Skin of body (tissue), 2 donors: ENCODE measurements around the genes RAB5A and UBE2E1.

DNA sequence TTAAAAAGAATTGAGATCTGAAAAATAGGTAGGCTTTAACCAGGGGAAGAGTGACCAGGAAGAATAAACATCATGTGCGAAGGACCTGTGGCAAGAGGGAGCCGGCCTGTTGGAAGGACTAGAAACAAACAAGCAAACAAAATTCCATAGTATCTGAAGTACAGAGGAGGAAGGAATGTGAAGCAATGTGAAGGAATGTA is 84.5 kb upstream of the PLCL2 start:
- RAMPAGE, long total RNA = no peak

DNA sequence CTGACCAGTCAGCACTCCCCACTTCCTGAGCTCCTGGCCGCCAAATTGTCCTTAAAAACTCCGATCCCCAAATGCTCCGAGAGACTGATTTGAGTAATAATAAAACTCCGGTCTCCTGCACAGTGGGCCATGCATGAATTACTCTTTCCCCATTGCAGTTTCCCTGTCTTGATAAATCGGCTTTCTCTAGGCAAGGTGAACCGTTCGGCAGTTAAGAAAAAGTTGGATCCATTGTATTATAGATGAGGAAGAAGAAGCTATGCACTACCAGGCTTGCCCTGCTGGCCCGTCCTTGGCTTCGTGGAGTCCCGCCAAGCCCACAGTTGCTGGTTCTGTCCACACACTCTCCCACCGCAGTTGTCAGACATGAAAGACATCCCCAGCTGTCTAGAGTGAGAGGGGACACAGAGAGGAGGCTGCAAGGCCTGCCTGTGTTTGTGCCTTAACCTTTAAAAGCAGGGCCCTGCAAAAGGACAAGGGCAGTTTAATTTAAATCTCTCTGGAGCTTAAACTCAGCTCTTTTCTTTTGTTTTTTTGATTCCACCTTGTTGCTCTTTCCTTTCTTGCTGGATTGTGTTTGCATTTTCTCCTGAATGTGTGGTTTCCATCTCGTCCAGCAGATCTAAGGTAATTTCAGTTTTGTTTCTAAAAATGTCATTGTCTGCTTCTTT is 47.2 kb upstream of the PLCL2 start:
- RAMPAGE, long total RNA = no peak

GRCh38 chr3:16898862-16899563 is 14.3 kb downstream of the PLCL2 start:
- RAMPAGE, long total RNA = no peak

GRCh38 chr3:16900738-16901501 is 16.2 kb downstream of the PLCL2 start:
- RAMPAGE, long total RNA = no peak

GRCh38 chr3:16904920-16905553 is 20.3 kb downstream of the PLCL2 start:
- RAMPAGE, long total RNA = no peak

- RAMPAGE, long total RNA = no peak
Measured at GRCh38 chr3:16954075-16954301, 69.2 kb downstream of the PLCL2 start.

DNA sequence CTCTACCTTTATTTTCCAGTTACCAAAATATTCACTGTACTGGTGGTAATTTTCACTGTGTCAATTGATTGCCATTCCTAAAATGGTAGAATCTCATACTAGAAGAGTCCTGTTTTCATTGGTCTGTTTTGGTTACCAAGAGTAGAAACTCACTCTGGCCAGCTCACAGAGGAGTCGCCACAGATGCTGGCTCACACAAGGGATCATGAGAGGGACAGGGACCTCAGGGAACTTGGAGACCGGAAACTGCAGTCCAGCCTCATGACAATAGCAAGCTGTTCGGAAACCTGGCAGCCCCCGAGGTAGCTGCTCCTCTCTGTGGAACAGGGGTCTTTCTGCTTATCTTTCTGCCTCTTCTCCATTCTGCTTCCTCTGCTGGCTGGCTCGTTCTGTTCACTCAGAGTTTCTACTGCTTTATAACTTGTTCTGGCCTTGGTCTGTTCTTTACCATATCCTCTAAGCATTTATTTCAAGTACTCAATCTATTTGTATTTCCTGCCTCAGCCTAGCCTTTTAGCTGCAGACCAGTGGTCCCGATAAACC is 192.9 kb downstream of the PLCL2 start:
- RAMPAGE, long total RNA = no peak

DNA sequence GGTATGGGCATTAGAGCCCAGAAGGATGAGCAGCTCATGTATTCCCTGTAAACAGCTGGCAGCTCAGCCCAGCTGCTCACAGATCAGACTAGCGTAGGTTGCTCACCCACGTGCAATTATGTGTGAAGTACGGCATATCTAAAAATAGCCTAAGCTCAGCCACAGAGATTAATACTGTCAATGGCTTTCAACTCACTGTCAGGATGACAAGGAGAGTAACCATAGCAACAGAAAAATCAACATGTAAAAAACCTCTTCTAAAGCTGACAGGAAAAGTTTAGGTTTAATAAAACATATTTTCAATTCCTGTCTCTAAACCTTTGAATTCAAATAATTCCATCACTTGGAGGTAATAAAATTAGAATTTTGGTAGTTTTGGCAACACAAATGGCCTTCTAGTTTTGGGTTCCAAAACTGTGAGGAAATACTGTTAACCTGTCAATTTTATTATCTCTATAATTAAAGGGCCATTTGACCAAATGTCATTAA is 295.2 kb downstream of the PLCL2 start:
- RAMPAGE, long total RNA = no peak

- RAMPAGE, long total RNA = no peak
Measured at GRCh38 chr3:17239275-17239474, 354.4 kb downstream of the PLCL2 start.

GRCh38 chr3:17571466-17572193 is 170.8 kb downstream of the TBC1D5 start:
- RAMPAGE, long total RNA = no peak

GRCh38 chr3:17693231-17693872 is 49.1 kb downstream of the TBC1D5 start:
- RAMPAGE, long total RNA = no peak

DNA sequence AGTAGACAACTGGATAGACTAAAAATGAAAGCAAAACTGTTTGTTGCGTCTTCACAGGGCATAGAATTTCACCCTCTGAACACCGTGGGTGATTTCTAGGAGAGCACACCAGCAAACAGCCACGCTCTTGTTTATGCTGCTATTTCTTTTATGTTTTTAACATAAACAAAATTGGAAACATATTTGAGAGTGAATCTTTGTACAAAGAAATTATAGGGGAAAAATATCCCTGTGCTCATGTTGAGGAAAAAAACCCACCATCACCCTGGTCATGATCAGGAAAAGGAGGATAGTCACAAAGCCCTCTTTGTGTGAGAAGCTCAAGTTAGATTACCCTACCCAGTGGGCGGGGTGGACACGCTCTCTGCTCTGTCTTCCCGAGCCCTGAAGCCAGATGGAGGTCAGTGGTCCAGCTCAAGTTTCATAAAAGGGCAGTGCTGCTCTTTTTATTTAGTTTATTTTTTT is 313.3 kb downstream of the SATB1 start:
- RAMPAGE, long total RNA = no peak

DNA sequence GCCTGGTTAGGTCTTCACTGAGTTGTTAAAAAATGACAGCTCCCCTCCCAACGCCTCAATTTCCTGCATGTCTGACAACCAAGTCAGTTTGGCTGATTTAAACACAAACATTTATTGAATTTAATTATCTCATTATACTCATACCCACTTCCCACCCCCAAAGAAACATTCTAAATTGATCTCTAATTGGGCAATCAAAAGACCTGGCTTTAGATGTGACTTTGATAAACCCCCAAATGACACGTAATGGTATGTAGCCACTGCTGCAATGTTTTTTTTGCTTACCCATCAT is 28.3 kb downstream of the SATB1 start:
- RAMPAGE, long total RNA = no peak

DNA sequence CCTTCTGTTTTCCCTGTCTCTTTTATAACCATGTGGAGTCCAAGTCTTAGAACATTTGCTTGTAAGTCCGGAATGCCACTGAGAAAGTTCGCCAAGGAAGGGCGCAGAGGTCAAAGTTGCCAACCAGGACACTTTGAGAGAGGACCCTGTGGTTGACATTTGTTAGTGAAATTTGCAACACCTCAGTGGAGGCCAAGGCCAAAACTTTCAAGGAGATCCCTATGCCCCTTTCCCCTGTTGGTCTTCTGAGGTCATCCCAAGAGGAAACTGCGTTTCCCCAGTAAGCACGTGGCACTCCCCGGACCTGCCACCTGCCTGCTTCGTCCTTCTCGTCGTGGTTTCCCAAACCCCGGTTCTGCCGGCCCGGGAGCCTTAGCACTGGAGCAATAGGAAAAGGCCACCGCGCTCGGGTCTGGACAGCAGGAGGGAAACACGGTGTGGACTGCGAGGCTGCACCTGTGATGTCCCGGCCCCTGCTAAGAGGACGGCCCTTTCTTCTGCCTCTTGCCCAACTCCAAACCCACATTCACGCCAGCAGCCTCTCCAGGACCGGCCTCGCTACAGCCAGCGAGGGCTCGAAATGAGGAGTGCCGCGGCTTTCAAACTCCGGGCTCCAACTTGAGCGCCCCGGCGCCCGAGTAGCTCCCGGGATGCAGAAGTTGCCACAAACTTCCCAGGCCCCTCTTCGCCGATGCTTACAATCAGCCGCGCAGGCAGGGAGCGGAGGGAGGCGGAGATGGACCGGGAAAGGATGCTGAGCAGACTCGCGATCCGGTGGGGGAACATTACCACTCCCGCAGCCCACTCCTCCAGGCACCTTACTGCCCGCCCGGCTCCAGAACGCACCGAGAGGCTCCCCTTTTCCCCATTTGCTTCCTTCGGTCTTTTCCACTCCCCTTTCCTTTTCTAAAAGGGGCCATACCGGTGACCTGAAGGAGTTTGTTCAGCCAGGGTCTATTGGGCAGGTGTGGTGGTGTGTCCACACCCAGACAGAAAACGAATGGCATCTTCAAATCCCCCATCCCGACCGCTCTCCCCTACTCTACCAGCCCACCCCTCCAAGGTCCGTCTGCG is 18.5 kb upstream of the SATB1 start:
- RAMPAGE, long total RNA = no peak

GRCh38 chr3:19946770-19947609 is at the start of gene RAB5A:
RAB5A (plus strand) TSS chr3:19947097.
- RAMPAGE, long total RNA = no peak

- RAMPAGE, long total RNA = no peak
Measured at GRCh38 chr3:20114525-20115093, 71.4 kb downstream of the SGO1 start.

DNA sequence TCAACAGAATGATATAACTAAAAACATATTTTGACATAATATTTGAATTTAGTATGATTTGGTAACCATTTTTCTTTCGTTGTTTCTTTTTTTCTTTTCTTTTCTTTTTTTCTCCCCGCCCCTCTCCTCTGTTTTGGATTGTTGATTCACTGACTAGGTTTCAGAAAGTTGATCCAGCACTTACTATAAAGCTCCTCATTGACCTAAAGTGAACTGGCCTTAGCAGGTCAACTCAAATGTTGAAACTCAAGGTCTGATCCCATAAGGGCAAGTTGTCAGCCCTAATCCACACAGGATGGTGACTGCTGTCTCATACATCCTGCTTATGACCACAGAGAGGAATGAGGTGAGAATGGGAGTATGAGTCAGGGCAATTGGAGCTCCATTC is 78.9 kb downstream of the ZNF385D start:
- RAMPAGE, long total RNA = no peak

GRCh38 chr3:23551176-23551808 is 254.5 kb upstream of the UBE2E1 start:
- RAMPAGE, long total RNA = no peak

- RAMPAGE, long total RNA = no peak
Measured at GRCh38 chr3:23805242-23806417, at the start of gene UBE2E1. UBE2E1 (plus strand) TSS chr3:23805955.

- RAMPAGE, long total RNA = no peak
Measured at GRCh38 chr3:23859100-23859557, 53.4 kb downstream of the UBE2E1 start.